ENCODE results near the genes SREK1IP1 and SREK1.

- PRO-cap: no peak
Observed at GRCh38 chr5:60821104-60821684, 22.9 kb downstream of the ELOVL7 start.

DNA sequence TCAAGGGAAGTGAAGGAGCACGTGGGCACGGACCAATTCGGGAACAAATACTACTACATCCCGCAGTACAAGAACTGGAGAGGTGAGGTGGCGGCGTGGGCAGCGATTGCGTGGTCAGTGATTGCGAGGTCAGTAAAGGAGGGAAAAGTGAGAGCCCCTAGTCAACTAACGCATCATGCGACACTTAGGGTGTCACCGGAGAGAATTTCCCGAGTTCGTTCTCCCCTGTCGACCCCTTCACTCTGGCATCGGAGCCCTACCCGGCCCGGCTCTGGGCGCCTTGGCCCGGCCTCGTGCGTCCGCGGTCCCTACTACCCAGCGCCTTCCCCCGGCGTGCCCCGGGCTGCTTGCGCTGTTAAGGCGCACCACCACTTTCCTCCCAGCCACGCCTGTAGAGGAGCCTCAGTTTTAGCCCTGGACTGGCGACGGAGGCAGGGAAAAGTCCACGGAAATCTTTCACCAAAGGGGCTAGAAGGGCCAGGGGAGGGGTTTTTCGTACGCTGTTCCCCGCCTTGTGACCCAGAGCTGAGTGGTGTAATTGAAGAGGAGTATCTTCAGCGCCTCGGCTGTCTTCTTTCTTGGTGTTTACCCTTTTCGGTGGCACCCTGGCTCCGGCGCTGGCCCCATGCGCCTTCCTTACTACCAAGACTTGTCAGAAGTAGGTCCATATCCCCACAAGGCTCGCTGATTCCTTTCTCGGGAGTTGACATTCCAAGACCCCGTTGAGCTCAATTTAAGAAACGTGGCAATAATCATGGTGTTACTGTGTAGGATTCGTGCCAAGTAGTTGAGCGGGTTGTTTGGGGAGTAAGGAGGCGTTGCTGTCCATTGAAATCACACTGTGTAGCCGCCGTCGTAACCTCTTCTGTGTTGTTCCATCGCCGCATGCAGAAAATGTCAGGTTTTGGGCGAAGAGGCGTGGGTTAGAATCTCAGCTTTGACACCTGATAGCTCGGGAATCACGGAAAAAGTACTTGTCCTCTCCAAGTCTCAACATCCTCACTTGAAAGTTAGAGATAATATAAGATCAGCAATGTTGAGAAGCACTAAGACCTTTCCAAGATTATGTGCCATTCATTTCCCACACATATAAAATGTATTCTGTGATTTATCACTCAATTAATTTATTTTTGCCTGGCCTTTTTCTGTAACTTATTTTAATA lies 677 bp downstream of the NDUFAF2 start:
- PRO-cap: bidirectional peak, plus-strand start at position 405 of the sequence, minus-strand start at position 310 of the sequence

DNA sequence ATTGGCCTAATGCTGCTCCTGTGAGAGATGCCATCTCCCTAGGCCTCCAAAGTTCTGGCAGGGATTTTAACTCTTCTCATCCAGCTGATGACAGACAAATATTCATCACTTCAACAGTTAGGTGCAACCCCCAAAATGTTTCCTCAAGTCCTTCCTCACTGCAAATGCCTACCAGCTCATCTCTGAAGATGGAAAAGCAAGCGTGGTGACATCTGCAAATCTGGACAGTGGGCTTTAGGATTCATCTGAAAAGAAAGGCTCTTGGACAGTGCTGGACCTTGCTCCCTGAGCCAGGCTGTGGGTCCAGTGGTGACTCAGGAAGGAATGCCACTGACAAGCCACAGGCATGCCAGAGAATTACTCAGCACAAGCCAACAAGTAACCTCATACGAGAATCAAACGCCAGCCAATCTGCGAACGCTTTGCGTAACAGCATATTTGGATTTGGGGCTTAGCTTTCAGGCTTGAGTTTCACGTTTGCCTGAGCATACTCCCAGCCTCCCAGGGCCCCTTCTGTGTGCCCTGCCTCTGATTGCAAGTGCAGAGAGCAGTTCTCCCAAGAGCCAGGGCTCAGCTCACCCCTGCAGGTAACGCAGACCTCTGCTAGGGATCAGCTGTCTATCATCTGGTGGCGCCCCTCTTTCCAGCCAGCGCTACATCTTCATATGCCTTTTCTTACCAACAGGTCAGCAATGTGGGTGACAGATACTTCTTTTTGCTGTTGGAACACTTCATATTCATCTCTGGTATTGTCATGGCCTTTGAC lies 30.3 kb upstream of the ZSWIM6 start:
- PRO-cap: bidirectional peak, plus-strand start at position 467 of the sequence, minus-strand start at position 329 of the sequence

DNA sequence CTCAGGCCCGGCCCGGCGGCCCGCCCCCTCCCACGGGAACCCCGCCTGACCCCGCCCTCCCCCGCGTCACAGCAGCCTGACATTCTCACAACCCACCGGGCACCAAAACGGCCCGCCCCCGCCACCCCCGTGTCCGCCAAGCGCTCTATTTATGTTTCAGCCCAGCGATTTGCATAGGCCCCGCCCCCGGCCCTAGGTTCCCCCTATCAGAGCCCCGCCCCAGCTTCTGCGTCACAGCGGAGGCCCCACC lies 242 bp upstream of the ZSWIM6 start:
- PRO-cap: bidirectional peak, plus-strand start outside the sequence, minus-strand start at position 100 of the sequence

DNA sequence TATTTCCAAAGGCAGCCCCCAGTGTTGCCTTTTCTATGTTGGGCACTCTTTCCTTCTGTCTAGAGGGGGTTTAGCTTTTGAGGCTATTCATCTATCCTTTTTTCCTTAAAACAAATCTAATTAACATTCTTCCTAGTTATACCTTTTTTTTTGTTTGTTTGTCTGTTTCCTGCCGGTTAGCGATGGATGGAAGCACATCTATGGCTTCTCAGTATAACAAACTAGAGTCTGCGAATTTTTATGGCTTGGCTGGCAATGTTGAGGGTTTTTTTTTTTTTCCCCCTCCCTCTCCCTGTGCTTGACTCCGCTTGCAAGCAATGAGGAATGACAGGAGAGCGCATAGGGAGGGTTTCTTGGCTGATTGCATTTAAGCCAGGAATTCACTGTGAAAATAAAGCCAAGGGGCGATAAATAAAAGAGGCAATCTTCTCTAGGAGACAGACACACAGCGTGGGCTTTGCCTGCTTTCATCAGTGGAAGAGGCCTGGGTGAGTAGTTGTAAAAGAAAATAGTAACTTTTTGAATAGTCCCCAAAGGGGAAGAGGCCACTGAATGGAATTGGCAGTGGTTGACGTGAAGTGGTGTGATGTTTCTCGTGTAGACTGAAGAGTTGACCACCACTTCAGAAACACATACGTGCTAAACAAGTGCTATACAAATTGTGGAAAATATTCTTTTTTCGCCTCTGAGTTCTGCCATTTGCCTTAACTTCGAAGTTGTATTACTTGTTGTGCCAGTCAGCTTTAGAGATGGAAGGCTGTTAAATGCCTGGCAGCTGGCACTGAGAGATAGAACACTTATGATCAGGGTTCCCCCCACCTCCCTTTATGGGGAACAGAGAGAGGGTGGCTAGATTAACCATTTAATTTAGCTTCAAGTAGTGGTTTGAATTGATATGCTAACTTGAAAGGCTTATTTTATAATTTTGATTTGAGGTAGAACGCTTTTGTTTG lies 2.8 kb downstream of the ZSWIM6 start:
- PRO-cap: bidirectional peak, plus-strand start at position 317 of the sequence, minus-strand start at position 176 of the sequence; unidirectional peak, plus-strand start at position 317 of the sequence

GRCh38 chr5:61340082-61340565 lies 8.1 kb downstream of the ZSWIM6 start:
- PRO-cap: no peak

GRCh38 chr5:61624954-61625519 lies 293.0 kb downstream of the ZSWIM6 start:
- PRO-cap: no peak

- PRO-cap: no peak
Observed at GRCh38 chr5:61731587-61732614, 399.8 kb downstream of the ZSWIM6 start.

DNA sequence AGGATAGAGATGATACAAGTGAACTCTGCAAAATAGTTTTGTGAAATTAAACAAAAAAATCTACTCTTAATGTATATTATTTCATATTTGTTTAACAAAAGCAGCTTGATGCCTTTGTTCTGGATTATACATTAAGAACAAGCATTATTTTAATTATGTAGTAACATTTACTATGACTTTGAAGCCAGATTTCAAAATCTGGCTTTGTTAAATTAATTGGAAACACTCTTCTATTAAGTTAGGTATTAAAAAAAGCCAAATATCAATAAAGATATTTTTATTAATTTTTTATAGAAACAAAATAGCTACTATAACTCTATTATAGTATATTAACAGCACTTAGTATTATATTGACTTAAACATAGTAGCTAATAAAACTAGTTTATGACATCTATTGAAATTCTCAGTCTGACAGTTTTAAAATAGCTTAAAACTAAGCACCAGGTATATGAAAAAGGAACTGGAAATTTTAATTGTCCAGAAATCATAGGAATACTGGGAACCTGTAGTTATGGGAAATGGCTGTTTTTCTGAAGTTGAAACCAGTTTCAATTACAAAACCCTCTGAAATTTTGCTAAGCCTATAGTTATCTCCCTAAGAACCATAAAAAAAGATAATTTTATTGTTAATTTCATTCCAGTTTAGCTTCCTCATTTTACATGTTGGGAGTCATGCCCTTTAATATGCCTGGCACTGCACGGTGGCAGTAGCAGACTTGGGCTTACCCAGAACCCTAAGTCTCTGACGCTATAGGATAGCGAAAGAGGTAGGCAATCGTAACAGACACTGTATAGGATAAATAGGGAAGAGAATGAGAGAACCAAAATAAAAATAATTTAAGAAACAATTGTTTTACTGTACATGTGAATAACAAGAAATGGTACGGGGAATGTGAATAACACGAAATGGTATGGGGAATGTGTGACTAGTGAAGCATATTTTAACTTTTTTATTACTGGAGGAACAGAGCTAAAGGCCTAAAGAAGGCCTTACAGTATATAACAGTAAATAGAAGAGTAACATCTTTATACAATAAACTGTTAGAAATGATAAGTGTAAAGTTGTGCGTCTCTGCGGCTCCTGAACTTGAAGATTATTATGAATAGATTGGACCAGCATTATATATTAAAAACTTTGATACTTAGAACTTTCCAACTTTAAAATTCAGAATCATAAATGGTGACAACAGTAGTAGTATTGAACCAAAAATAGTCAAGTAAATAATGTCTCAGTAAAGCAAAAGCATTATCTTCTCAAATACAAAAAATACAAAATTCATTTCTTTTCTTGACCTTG lies 15.6 kb downstream of the DIMT1 start:
- PRO-cap: no peak

- PRO-cap: no peak
Observed at GRCh38 chr5:62777217-62777639, 198.6 kb downstream of the LRRC70 start.

- PRO-cap: no peak
Observed at GRCh38 chr5:63154443-63155133, 576.0 kb downstream of the LRRC70 start.

DNA sequence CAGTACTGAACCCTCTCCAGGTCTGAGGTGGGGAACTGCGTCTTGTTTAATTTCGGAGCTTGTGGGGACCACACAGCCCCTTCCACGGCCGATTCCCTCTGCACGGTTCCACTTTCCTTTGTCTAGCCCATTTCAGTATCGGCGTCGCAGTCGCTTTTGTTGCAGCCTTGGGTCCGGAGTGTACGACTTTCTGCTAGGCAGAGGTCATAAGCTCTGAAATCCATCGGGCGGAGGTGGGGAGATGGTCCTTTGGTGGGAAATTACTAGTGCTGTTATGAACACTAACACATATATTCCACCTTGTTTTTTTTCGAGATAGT lies 624 bp downstream of the RNF180 start:
- PRO-cap: unidirectional peak, minus-strand start at position 180 of the sequence

DNA sequence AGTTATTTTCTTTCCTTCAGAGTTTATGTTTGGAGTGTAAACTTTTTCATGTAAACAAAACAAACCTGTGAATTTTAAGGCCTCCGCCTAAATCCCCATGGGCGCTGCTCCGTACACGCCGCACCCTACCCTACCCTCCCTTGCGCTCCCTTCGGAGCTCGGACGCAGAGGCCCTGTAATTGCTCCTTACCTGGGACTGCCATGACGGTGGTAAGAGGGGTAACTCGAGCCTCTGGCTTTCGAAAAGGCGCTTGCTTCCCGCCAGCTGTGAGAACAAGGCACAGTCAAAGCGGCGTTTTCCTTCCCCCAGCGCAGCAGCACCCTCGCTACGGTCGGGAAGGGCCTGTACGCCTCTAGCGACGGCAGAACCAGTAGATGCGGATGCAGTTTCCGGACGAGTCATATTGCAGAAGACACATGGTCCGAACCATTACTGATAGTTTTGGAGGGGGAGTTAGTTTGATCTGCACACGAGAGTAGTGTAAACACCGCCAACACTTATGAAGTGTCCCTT lies at the start of gene SREK1IP1:
TSS of gene SREK1IP1 (minus strand) at position 377 of the 514 bp plus-strand sequence.
- PRO-cap: unidirectional peak, minus-strand start at position 275 of the sequence; bidirectional peak, plus-strand start outside the sequence, minus-strand start at position 383 of the sequence

- PRO-cap: no peak
Observed at GRCh38 chr5:65867478-65868086, 58.8 kb upstream of the ERBIN start.

GRCh38 chr5:65926938-65927537 lies 663 bp downstream of the ERBIN start:
- PRO-cap: unidirectional peak, minus-strand start at chr5:65927170

DNA sequence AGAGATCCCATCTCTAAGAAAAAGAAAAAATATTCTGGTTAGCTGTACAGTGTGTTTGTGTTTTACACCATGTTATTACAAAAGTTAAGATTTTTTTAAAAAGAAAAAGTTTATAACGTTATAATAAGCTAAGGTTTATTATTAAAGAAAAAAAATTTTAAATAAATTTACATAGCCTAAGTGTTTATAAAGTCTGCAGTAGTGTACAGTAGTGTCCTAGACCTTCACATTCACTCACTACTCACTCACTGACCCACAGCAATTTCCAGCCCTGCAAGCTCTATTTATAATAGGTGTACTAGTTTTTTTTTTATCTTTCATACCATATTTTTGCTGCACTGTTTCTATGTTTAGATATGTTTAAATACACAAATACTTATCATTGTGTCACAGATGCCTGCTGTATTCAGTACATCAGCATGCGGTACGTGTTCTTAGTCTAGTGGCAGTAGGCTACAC lies 40.7 kb downstream of the ERBIN start:
- PRO-cap: no peak

GRCh38 chr5:66143820-66144421 lies at the start of gene SREK1:
Gene SREK1 (plus strand): TSS chr5:66144300.
- PRO-cap: bidirectional peak, plus-strand start at chr5:66143973, minus-strand start at chr5:66143967; bidirectional peak, plus-strand start at chr5:66144337, minus-strand start at chr5:66144181

DNA sequence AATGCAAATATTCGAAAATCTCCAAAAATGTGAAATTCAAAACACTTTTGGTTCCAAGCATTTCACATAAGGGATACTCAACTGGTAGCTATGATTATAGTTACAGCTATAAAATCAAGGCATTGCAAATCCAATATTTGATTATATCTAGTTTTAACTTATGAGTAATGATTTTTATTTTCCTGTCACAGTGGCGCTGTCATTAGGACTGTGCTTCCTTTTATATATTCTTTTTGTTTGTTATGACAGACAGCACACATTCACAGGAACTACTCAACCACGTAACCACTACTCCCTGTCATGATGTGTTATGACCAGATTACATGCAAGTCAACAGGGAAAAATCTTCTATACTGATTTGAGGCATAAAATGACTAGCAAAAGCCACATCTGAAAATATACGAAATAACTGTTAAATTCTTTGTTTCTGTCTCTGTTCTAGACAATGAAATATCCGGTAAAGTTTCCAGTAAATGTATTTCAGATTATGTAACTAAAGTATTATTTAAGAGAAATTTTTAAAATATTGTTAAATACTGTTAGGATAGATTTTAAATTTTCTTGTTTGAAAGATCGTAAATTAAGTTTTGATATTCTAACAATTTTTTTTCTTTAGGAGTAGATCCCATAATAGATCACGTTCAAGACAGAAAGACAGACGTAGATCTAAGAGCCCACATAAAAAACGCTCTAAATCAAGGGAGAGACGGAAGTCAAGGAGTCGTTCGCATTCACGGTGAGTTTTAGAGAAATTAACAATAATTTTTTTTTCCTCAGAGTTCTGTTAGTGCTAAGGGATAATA lies 25.5 kb downstream of the SREK1 start:
- PRO-cap: no peak

DNA sequence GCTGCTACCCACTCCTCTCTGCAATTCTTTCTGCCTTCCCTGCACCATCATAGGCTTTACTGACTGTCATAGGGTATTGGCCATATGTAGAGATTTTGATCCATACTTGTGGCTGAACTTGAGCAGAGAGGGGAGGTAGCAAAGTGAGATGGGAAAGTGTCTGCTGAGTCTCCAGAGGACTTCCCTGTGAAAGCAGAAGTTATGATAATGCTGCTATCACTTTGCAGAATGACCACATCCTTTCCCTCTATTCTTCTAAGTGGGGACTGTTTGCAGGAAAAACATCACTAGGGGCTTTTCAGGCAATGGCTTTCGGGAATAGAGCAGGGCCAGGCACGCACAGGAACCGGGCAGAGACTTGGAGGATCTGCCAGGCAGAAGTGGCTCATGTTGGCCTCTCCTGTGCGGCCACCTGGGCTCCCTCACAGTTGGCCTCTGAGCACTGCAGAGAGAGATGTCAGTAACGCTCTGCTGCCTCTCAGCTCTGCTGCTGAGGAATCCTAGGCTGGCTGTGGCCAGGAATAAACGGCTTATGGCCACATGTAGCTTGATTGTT lies 214.6 kb downstream of the MAST4 start:
- PRO-cap: no peak

- PRO-cap: no peak
Observed at GRCh38 chr5:67008775-67009482, 187.7 kb downstream of the CD180 start.

All from rectum (tissue), 1 donor.